Subcutaneous preadipocyte (primary cell): Measurements from ENCODE around the gene TOPAZ1.

DNA sequence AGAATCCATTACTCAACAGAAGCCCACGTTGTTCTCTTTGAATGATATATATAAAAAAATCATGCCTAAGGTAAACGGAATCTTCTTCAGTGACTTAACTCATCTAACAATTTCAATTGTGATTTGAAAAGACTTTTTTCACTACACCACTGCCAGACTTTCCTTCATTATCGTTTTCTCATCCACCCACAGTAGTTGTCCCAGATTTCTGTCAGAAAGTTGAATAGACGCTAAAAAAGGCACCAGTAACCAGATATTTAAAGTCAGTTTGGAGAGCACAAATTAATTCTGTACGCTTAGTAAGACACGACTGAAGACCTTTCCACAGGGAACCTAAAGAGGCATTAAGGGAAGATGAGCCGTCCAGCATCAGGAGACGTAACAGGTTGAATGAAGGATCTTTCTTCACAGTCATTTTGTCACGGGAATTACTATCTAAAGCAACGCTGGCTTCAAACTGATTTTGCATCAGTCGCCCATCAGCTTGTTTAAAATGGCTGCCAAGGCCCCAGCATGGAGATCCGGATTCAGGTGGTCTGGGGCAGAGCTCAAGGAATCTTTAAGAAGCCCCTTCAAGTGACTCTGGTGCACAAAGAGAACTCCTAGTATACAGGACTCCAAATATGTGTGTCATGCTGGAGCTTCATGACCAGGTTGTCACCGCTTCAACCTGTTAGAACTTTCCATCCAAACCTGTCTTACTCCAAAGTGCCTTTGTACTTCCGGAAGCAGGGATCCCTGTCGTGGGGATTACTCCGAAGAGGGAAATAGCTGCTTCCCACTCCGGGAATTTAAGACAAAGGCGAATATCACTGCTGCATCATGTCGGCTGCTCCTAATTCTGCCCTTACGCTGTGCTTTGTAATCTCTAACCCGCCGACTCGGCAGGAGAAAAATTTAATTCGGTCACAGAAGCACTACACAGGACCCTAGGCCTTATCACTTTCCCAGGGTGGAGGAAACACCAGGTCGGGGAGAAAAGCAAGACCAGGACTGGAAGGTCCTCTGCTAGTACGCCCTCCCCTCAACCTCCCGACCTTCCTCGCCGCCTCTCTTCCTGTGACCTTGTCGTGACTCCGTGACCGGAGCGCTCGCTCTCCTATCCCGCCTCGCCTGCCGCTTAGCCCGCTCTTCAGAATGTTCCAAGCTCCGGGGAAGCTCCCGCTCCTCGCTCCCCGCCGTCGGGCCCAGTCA is 981 bp downstream of the HIGD1A start:
- CAGE, long polyA plus RNA, result no peak

- CAGE, long polyA plus RNA, result no peak
Measured at GRCh38 chr3:42829392-42830164, 20.3 kb downstream of the ACKR2 start.

- CAGE, long polyA plus RNA, result no peak
Measured at GRCh38 chr3:42846638-42847600, 28.8 kb downstream of the CYP8B1 start.

GRCh38 chr3:42850526-42851605 is 24.8 kb downstream of the CYP8B1 start:
- CAGE, long polyA plus RNA, result no peak

DNA sequence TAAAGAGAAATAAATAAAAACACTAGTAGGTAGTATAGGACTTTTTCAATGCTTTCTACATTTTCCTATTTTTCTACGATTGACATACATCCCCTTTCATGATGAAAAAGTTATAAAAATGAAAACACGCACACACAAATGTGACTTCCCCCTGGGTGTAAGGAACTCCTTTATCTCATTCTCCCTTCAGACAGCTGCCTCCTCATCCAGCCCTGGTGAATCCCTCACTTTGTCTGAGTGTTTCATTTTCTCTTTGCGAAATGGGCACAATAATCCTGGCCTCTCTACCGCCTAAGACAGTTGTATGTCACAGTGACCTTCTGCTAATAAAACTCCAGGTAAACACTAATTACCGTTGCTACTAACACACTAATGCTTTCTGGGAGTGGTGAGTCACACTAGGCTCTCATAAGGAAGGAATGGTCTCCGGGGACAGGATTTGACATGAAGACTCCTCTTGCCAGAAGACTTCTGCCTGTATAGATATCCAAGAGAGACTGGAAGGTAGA is 71.8 kb upstream of the SNRK start:
- CAGE, long polyA plus RNA, result no peak

- CAGE, long polyA plus RNA, result no peak
Measured at GRCh38 chr3:43246876-43247473, 39.4 kb upstream of the SNRK start.

DNA sequence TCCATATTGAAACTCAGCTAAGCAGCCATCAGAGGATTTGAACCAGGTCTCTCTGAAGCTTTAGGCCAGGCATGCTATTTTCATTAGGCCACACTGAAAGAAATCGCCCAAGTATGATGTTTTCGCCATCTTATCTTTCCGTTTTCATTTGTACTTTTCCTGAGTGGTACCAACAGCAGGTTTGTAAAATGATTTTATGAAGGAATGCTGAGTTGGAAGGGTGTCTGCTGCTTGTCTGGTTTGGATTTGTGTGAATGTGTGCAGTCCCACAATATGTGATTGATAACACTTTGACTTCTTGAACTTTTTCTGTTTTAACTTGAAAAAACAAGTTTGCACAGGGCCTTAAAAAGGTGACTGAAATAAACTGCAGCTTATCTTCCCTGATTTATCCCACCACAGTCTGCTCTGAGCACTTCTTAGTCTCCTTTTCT is 39.5 kb downstream of the SNRK start:
- CAGE, long polyA plus RNA, result no peak

DNA sequence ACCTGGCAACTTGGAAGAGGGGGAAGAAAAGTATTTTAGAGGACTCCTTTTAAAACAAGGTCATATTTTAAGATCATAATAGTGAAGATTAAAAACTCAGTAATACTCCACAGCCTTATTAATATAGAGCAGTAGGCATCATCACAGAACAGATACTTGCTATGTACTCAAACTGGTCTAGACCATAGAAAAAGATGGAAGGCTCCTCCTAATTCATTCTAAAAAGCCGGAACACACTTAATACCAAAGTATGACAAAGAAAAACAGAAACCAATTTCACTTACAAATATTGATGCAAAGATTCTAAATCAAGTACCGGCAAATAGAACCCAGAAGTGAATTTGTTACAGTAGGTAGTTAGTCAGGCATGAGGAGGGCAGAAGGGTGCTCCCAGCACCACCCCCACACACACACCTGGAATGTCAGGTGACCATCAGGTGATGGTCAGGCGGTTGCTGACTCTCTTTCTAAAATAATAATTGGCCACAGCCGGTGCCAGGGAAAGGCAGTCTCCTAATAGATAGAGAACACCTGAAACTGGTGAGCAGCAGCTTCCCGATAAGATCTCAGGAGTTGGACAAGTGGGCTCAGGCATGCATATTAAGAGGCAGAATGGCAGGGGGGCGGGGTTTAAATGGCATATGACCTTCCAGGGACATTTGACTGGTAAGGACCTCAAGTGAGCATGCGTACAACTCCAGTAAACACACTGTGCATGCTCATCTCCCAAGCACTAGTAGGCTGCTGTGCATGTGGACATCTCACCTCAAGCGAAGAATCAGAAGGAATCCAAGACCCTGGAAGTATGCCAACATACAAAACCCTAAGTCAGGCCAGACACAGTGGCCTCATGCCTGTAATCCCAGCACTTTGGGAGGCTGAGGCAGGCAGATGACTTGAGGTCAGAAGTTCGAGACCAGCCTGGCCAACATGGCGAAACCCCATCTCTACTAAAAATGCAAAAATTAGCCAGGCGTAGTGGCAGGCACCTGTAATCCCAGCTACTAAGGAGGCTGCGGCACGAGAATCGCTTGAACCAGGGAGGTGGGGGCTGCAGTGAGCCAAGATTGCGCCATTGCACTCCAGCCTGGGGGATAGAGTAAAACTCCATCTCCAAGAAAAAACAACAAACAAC is 131.0 kb downstream of the ANO10 start:
- CAGE, long polyA plus RNA, result no peak

GRCh38 chr3:43719802-43720520 is 29.2 kb downstream of the ABHD5 start:
- CAGE, long polyA plus RNA, result no peak

GRCh38 chr3:43769153-43770208 is 78.7 kb downstream of the ABHD5 start:
- CAGE, long polyA plus RNA, result no peak

- CAGE, long polyA plus RNA, result no peak
Measured at GRCh38 chr3:43773213-43773665, 82.5 kb downstream of the ABHD5 start.

GRCh38 chr3:43883302-43883654 is 192.5 kb downstream of the ABHD5 start:
- CAGE, long polyA plus RNA, result no peak

GRCh38 chr3:44241704-44242249 is at the start of gene TOPAZ1:
Gene TOPAZ1 (plus strand): TSS chr3:44241886.
- CAGE, long polyA plus RNA, result no peak

DNA sequence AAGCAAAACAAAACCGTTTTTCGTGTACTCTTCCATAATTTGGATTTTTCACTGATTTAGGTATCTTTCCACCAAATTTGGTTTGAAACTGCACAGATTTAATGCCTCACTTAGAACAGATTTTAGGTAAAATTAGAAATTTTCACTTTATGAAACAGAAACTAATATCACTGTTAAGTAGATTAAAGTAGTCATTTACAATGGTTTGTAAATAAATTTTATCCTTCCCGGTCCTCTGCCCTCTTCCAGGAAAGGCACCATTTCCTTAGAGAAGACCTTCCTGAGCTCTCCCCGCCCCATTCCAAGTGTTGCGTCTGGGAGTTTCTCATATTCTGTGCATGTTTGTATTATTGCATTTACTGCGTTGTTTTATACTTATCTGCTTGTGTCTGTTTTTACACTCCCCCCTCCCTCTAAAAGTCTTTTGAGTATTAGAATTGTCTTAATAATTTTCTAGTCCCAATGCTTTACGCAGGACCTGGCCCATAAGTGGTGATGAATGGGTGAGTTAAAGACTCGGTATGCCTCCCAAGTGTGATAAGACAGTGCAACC is 948 bp downstream of the TCAIM start:
- CAGE, long polyA plus RNA, result no peak

- CAGE, long polyA plus RNA, result no peak
Measured at GRCh38 chr3:44349222-44349783, 10.7 kb downstream of the TCAIM start.

GRCh38 chr3:44442209-44443114 is 35.0 kb downstream of the ZNF445 start:
- CAGE, long polyA plus RNA, result no peak

GRCh38 chr3:44510067-44510480 is 32.6 kb upstream of the ZNF445 start:
- CAGE, long polyA plus RNA, result no peak

- CAGE, long polyA plus RNA, result no peak
Measured at GRCh38 chr3:44641775-44643097, 6.3 kb upstream of the ZNF35 start.

DNA sequence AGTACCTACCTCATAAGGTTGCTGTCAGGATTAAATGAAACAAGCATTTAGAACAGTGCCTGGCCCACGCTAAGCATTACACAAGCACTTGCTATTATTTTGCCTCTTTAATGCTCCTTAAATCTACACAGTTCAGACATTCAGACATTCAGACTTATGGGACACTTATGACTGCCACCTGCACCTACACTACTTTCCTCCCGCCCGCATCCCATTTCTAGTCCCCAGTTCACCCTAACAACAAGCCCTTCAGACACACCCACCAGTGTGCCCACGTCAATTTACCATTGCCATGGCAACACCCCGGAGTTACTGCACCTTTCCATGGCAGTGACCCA is 27.5 kb upstream of the ZNF502 start:
- CAGE, long polyA plus RNA, result no peak

DNA sequence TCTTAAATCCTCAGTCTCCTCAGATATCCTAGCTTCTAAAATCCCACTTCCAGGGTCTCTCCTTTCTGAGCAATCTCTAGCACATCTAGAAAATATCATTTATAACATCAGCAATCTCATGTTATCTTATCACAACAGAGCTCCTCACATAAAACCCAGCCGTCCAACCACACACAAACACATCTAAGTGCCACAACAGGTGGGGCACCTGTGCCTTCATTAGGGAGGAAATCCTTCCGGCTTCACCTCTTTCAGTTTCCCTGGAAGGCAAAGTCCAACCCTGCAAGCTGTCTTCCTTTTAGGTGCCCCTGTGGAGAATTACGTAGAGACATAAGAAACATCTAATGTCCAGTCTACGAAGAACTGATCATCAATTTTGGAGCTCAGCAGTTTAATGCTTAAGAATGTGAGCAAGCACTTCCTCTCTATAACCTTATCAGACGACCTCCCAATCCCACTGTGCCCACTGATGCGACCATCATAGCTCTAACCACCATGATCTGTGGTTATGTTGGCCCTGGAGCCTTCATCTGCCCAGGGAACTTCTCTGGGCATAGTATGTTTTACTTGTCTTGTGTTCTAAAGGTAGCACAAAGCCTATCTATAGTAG is 1.5 kb downstream of the ZDHHC3 start:
- CAGE, long polyA plus RNA, result no peak